ENCODE results near the gene NR2F1.

- PRO-cap, 6 experiments: no peak in any of the 6 experiments
- RAMPAGE, long total RNA, 2 experiments: no peak in any of the 2 experiments
- RRBS: no CpG with 5 or more reads among the region's 5 CpGs
These were observed 172.0 kb upstream of the NR2F1 start for GRCh38 chr5:93410869-93411632.

- PRO-cap, 6 experiments: no peak in any of the 6 experiments
- RAMPAGE, long total RNA, 2 experiments: no peak in any of the 2 experiments
- RRBS: 8% methylated on average over 30 of the region's 83 CpGs
These were observed 12.1 kb upstream of the NR2F1 start for GRCh38 chr5:93570563-93571707.

- PRO-cap, 6 experiments: no peak in any of the 6 experiments
- RAMPAGE, long total RNA, 2 experiments: no peak in any of the 2 experiments
- RRBS: no CpG with 5 or more reads among the region's 10 CpGs
These were observed 4.5 kb upstream of the NR2F1 start for GRCh38 chr5:93578571-93578919.

DNA sequence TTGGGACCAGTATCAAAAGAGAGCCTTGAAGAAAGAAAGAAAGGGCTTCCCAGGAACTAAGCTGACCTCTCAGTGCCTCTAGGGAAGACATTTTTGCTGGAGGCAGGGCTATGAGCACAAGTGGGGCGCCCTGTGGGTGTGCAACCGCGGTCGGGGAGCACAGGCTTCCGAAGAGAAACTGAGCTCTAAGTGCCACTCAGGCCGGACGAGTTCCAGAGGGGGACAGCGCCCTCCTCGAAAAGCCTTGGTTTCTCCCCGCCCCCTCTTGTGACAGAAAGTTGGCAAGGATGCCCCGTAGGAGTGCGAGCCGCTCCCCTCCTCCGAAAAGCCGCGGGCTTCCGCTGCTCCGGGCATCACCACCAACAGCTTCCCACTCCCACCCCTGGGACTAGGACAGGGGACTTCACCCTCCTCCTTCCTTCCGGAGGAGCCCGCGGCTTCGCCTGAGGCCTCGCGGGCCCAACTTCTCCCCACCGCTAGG is 4.1 kb upstream of the NR2F1 start:
- PRO-cap, 6 experiments: no peak in any of the 6 experiments
- RAMPAGE, long total RNA, 2 experiments: no peak in any of the 2 experiments
- RRBS: 2% methylated on average over 8 of the region's 25 CpGs

GRCh38 chr5:93583015-93583825 is at the start of gene NR2F1:
TSS of gene NR2F1 (plus strand) at chr5:93583222.
- PRO-cap, 6 experiments: peak in 1 of 6 experiments; most common plus-strand start chr5:93583068 (in 1)
- RAMPAGE, long total RNA, 2 experiments: no peak in any of the 2 experiments
- RRBS: no CpG with 5 or more reads among the region's 17 CpGs

DNA sequence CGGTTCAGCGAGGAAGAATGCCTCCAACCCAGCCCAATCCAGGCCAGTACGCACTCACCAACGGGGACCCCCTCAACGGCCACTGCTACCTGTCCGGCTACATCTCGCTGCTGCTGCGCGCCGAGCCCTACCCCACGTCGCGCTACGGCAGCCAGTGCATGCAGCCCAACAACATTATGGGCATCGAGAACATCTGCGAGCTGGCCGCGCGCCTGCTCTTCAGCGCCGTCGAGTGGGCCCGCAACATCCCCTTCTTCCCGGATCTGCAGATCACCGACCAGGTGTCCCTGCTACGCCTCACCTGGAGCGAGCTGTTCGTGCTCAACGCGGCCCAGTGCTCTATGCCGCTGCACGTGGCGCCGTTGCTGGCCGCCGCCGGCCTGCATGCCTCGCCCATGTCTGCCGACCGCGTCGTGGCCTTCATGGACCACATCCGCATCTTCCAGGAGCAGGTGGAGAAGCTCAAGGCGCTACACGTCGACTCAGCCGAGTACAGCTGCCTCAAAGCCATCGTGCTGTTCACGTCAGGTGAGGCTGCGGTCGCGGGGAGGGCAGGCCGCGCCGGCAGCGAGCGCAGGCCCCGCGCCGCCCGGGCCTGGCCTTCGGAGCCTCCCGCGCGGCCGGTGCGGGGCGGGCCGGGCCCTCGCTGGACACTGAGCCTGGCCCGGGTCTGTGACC is 5.0 kb downstream of the NR2F1 start:
- PRO-cap, 6 experiments: no peak in any of the 6 experiments
- RAMPAGE, long total RNA, 2 experiments: no peak in any of the 2 experiments
- RRBS: 7% methylated on average over 2 of the region's 71 CpGs

DNA sequence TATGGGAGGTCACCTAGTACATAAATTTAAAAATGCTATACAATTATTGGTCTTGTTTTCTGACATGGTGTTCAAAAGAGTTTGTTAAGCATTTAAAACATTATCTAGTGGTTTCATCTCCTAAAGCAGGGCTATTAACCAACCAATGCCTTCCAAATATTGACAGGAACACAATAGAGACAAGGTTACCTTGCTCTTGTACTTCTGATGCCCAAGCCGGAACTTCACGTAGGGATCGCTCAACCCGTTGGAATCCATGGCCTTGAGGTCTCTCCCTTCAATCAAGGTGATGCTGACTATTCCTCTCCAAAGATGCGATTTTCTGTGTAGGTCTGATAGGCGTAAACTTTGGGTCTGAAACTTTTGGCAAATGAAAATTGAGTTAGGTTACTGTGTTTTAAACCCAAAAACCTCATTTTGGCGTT is 294.2 kb downstream of the SLF1 start:
- PRO-cap, 6 experiments: no peak in any of the 6 experiments
- RAMPAGE, long total RNA, 2 experiments: no peak in any of the 2 experiments
- RRBS: no CpG with 5 or more reads among the region's 7 CpGs

GRCh38 chr5:95087547-95087815 is 197.4 kb downstream of the MCTP1 start:
- PRO-cap, 6 experiments: no peak in any of the 6 experiments
- RAMPAGE, long total RNA, 2 experiments: no peak in any of the 2 experiments
- RRBS: no CpG with 5 or more reads among the region's 1 CpG

DNA sequence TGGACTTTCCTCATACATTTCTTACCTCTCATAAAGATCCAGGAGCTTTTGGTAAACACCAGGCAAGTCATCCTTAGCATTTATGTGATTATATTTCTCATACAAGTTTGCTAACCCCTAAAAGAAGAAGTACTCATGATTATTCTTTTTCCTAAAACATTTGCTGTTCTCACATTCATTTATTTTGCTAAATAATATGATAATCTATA is 13.1 kb downstream of the SKIC3 start:
- PRO-cap, 6 experiments: no peak in any of the 6 experiments
- RAMPAGE, long total RNA, 2 experiments: no peak in any of the 2 experiments

- PRO-cap, 6 experiments: no peak in any of the 6 experiments
- RAMPAGE, long total RNA, 2 experiments: no peak in any of the 2 experiments
- RRBS: no CpG with 5 or more reads among the region's 4 CpGs
These were observed 11.5 kb downstream of the SKIC3 start for GRCh38 chr5:95543128-95543815.

DNA sequence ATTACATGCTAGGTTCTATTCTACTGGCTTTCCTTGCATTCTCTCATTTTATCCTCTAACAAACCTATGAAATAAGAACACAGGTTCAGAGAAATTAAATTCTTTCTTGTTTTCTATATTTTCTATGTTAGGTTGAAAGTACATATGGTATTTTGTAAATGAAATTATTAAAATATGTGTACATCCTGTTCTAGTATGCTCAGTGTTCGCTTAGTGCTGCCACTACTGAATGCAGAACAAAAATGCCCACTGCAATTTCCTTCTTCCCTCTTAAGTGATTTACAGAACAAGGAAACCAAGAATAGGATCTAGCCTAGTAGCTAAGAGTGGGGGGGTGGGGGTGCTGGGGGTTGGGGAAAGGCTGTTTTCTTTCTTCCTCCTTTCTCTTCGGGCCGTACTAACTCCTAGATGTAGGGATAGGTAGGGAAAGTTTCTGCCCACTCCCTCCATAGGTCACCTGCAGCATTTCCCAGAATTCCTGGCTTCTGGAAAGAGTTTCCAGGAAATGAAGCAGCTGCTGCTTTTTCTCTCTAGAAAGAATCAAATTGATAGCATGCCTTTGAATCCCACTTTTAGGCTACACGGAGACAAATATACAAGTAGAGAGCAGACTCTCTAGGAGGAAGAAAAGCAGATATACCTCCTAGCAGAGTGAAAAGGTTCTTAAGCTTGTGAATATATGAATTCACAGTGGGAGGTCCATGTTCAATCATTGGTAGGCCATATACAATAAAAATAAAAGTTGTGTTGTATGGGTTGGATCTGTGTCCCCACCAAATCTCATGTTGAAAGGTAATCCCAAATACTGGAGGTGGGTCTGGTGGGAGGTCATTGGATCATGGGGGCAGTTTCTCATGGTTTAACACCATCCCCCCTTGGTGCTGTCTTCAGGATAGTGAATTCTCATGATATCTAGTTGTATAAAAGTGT is 15.5 kb downstream of the SPATA9 start:
- PRO-cap, 6 experiments: peak in 1 of 6 experiments; most common minus-strand start position 243 of the sequence (in 1)
- RAMPAGE, long total RNA, 2 experiments: no peak in any of the 2 experiments
- RRBS: no CpG with 5 or more reads among the region's 4 CpGs

GRCh38 chr5:95727735-95728284 is 3.3 kb upstream of the RHOBTB3 start:
- PRO-cap, 6 experiments: peak in 4 of 6 experiments; most common plus-strand start chr5:95727897 (in 4)
- RAMPAGE, long total RNA, 2 experiments: no peak in any of the 2 experiments
- RRBS: no CpG with 5 or more reads among the region's 2 CpGs

DNA sequence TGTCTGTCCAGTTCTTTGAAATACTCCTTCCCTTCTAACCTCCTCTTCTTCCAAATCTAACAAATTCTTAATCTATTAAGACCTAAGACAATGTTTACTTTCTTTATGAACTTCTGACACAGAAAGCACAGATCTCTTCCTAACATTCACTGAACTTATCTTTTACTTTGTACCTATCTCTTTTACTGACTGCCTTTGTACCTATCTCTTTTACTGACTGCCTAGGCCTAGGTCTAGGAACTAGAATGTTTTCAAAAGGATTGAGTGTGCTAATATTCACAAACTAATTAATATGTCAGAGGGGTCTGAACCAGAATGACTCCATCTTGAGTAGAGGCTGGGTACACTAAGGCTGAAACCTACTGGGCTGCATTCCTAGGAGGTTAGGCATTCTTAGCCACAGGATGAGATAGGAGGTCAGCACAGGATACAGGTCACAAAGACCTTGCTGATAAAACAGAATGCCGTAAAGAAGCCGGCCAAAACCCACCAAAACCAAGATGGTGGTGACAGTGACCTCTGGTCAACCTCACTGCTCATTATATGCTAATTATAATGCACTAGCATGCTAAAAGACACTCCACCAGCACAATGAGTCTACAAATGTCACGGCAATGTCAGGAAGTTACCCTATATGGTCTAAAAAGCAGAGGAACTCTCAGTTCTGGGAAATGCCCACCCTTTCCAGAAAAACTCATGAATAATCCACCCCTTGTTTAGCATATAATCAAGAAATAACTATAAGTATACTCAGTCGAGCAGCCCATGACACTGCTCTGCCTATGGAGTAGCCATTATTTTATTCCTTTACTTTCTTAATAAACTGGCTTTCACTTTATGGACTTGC is 2.5 kb upstream of the RHOBTB3 start:
- PRO-cap, 6 experiments: no peak in any of the 6 experiments
- RAMPAGE, long total RNA, 2 experiments: no peak in any of the 2 experiments
- RRBS: no CpG with 5 or more reads among the region's 4 CpGs

GRCh38 chr5:95733495-95734653 is 2.7 kb downstream of the RHOBTB3 start:
- PRO-cap, 6 experiments: peak in 2 of 6 experiments; most common minus-strand start chr5:95734377 (in 2)
- RAMPAGE, long total RNA, 2 experiments: no peak in any of the 2 experiments
- RRBS: no CpG with 5 or more reads among the region's 7 CpGs

DNA sequence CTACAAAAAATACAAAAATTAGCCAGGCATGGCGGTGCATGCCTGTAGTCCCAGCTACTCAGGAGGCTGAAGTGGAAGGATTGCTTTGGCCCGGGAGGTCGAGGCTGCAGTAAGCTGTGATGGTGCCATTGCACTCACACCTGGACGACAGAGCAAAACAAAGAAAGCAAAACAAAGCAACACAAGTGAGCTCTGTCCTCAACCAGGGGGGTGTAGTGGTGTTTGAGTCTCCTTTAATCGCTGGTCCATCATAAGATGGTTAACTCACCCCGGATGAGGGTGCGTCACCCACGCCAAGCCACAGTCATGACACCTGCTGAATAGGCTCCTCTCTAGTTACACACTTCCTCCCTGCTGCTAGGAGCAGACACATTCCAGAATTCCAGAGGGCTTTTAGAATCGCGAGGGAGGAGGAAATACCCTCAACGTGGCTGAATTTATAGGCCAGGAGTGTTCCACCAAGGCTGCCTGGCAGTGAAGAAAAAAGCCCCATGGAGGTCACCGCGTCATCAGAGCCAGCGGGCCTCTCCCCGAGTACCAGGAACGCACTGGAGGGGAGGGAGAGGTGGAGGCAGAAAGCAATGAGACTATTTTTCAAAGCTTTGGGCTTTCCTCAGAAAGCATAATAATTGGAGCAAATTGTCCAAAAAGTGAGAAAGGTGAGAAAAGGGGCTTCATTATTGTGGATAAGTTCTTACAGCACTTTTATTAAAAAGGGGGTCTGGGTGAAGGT is 5.1 kb downstream of the GLRX start:
- PRO-cap, 6 experiments: no peak in any of the 6 experiments
- RAMPAGE, long total RNA, 2 experiments: no peak in any of the 2 experiments
- RRBS: no CpG with 5 or more reads among the region's 16 CpGs

DNA sequence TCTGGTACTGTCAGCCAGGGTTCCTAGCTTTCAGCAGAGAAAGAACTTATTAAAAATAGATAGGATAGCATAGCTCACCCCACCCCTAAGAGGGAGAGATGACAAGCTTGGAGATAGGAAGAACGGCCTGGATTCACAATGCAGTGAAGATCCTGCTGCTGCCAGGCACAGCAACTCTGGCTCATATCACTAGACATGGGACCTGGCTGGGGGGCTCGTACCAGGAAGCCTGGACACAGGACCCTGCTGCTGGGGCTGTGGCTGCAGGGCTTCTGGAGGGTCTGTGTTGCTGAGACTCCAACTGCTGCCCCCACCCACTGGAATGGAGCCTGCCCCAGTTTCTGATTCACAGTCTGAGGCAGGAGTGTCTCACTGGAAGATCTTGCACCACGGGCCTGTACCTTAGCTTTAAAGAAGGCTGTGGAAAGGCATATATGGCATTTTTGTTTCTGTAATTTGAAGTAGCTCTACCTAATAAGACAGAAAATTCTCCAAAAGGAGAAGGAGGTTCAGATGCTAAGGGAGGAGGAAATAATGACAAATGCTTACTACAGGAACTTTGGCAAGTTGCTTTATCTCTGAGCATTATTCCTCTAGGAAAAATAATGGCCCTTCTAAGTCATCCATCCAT is 31.0 kb upstream of the GLRX start:
- PRO-cap, 6 experiments: no peak in any of the 6 experiments
- RAMPAGE, long total RNA, 2 experiments: no peak in any of the 2 experiments
- RRBS: no CpG with 5 or more reads among the region's 3 CpGs

- PRO-cap, 6 experiments: no peak in any of the 6 experiments
- RAMPAGE, long total RNA, 2 experiments: no peak in any of the 2 experiments
- RRBS: no CpG with 5 or more reads among the region's 6 CpGs
These were observed 1.1 kb upstream of the ELL2 start for GRCh38 chr5:95962693-95963155.

DNA sequence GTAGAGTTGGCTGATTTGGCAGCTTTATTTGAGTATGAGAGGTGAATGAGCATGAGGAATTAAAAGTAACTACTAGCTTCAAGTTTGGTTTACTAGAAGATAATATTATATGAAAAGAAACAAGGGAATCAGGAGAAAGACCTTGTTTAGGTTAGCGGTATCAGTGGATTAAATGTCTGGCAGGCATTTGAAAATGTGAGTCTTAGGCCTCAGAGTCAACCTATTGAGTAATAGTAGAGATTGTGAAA is 7.9 kb upstream of the ELL2 start:
- PRO-cap, 6 experiments: no peak in any of the 6 experiments
- RAMPAGE, long total RNA, 2 experiments: no peak in any of the 2 experiments
- RRBS: no CpG with 5 or more reads among the region's 1 CpG

DNA sequence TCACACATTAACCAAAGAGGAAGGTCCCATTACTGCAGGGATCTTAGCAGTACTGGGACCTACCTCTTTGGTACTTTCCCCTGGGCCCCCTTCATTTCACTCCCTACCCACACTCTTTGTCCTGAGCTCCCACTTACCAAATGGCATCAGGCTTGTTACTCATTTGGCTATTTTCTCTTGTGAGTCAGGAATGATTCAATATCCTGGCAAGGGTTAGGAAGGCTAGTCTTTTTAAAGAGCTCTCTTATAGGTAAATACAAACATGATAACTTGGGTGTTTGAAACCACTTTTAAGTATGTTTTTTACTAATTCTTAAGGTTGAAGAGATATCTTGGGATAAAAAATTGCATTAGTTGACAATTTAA is 117.5 kb upstream of the ELL2 start:
- PRO-cap, 6 experiments: no peak in any of the 6 experiments
- RAMPAGE, long total RNA, 2 experiments: no peak in any of the 2 experiments

GRCh38 chr5:96199552-96200094 is 233.4 kb downstream of the PCSK1 start:
- PRO-cap, 6 experiments: no peak in any of the 6 experiments
- RAMPAGE, long total RNA, 2 experiments: no peak in any of the 2 experiments
- RRBS: no CpG with 5 or more reads among the region's 3 CpGs

Measured in heart left ventricle (tissue), 7 donors.